AG10803 (cell line): ENCODE measurements around the genes P2RX3, OR5B3 and DTX4.

- RRBS: 96% methylated on average over 8 of the region's 12 CpGs
These were observed 5.4 kb upstream of the TNKS1BP1 start for GRCh38 chr11:57330071-57330715.

DNA sequence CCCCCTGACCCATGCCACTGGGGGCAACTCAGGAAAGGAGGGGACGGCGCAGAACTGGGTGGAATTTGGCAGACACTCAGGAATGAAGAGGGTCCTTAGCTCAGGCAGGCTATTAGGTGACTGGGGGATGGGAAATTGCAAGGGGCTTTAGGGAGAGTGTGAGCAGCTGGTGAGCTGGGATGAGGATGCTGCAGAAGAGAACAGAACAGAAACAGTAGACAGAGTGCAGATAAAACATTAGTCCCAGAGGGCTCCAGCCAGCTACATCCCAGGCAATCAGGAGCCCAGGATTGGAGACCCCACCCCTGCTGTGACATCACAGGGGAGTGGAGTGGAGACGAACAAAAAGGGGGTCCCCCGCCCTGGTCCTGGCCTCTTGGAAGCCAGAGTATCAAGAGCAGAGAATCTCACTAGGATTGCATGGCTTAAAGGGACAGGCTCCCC is at the start of gene P2RX3:
TSS of gene P2RX3 (plus strand) at position 371 of the 444 bp plus-strand sequence.
- RRBS: no CpG with 5 or more reads among the region's 4 CpGs

GRCh38 chr11:57438342-57439313 is 11.7 kb upstream of the SLC43A3 start:
- RRBS: no CpG with 5 or more reads among the region's 13 CpGs

DNA sequence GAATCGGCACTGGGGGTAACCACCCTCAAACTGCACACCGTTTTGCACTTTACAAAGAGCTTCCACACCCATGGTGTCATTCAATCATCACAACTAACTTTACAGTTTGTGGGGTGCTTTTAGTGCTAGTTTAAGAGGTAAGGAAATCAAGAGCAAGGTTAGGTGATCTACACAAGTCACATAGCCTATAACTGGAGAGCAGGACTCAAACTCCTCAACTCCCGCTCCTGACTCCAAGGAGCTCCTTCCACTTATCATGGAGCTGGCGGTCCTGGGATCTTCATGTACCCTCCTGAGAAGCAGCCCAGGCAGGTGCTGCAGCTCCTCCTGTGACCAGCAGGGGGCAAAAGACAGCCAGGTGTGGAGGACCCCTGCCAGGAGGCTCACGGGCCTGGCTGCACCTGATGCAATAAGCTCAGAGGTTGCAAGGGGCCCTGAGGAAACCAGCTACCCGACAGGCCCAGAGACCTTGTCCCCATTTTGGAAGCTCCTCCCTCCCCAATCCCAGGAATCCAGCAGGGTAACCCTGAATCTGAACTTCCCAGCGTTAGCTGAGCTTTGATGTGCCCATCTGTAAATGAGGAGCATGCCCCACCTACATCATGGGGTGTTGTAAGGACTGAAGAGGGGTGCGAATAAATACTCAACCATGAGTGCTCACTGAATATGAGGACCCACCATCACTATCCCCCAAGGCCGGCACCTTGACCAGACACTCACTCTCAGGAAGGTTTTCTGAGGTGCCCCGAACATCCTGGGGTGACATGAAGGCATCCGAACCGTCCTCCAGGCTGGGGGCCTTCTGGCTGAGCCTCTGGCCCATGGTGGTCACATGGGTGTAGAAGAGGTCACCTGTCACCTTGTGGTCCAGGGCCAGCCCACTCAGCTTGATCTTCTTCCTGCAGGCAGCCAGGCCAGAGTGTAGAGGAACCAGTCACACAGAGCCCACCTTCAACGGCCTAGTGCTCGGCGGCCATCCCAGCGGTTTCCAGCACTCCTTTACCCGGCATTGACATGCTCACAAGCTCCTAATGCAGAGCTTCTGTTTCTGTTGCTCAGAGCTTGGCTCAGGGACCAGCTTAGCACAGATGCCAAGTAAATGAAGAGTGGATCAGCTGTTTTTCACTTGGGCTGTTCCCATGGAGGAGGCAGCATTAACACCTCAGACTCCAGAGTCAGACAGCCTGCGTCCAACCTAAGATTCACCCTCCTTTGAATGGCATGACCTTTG is 21.8 kb downstream of the SLC43A1 start:
- RRBS: no CpG with 5 or more reads among the region's 18 CpGs

- RRBS: 72% methylated on average over 2 of the region's 7 CpGs
These were observed 3.7 kb downstream of the SMTNL1 start for GRCh38 chr11:57541034-57541582.

DNA sequence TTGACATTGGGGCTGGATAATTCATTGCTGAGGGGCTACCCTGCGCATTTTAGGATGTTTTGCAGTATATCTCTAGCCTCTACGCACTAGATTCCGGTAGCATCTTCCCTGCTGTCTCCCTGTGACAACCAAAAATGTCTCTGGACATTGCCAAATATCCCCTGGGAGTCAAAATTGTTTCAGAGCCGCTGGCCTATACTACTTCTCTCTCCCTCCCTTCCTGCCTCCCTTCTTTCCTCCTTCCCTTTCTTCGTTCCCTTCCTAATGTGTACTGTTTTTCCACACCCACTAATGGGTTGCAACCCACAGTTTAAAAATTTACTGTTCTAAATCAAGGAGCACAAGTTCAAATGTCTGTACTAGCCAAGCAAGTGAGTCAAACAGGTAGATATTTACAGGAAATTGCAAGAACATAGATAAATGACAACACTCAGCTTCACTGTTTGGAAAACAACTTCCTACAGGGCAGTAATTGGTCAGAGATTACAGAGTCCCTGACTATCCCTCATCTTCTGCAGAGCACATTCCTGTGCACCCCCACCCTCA is 1.7 kb downstream of the SERPING1 start:
- RRBS: no CpG with 5 or more reads among the region's 5 CpGs

DNA sequence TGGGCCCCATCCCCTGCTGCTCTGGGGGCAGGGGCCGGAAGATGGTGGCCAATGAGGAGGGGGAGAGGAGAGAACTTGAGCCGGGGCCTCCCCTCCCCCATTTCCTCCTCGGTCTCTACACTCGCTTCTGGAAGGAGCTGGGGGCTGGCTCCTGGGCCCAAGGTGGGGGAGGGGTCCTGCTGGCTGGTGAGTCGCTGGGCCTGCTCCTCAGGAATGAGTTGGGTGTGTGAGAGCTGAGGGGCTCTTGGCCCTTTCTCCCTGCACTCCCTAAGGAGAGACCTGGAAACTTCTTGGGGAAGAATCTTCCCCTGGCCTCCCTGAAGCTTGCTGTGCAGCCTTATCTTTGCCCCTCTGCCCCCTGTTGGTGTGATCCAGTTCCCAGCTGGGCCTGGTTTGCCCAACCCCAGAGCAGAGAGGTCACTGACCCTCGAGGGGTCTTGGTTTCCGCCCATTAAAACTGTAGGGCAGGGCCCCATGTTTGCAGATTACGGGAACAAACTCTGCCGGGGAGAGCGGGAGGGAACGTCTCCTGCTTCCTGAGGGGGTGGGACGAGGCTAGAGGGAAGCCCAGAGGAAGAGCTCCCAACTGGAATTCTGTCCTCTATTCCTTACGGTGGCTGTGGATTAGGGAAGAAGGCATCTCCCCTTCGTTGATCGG is 10.1 kb downstream of the YPEL4 start:
- RRBS: no CpG with 5 or more reads among the region's 15 CpGs

- RRBS: no CpG with 5 or more reads among the region's 8 CpGs
These were observed 428 bp downstream of the CLP1 start for GRCh38 chr11:57658019-57658361.

DNA sequence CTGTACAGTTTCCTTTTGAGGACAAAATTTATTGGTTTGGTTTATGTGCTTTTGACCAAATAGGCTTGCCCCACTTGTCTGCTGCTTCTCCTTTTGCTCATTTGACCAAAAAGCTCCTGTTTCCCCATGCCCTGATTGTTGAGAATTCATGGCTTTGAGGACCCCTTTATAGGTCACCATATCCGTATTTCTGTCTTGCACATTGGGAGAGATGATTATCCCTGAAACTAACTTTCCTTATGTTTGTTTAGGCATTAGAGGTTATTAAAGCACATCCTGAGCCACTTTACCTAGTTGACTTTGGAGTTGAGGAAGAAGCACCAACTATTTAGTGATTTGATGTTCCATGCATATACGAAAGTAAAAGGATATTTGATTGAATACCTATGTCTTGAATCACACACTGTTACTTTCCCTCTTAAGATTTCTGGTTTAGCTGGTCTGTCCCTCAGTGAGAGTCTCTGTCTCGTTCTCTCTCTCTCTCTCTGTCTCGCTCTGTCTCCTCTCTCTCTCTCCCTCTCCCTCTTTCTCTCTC is 10.8 kb downstream of the CTNND1 start:
- RRBS: no CpG with 5 or more reads among the region's 4 CpGs

DNA sequence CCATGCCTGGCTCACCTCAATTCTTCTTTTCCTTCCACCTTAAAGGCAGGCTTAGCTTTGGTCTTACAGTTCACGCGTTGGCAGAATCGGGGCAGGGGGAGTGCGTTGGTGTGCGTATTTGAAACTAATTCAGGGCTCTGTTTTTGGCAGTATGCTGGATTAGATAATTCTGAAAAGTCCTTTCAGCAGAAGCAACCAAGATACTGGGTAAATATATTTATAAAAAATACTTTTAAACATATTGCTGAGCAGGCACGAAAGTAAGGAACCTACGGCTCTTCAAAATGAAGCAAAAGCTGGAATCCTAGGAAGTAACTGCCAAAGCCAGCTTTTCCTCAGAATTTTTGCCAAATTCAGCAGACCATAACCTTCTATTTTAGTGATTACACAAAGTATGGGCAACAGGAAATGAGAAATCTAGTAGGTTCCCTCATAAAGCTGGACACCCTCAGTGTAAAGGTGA is 60.6 kb downstream of the CTNND1 start:
- RRBS: no CpG with 5 or more reads among the region's 7 CpGs

- RRBS: no CpG with 5 or more reads among the region's 1 CpG
These were observed 5.6 kb upstream of the OR10W1 start for GRCh38 chr11:58273595-58274035.

DNA sequence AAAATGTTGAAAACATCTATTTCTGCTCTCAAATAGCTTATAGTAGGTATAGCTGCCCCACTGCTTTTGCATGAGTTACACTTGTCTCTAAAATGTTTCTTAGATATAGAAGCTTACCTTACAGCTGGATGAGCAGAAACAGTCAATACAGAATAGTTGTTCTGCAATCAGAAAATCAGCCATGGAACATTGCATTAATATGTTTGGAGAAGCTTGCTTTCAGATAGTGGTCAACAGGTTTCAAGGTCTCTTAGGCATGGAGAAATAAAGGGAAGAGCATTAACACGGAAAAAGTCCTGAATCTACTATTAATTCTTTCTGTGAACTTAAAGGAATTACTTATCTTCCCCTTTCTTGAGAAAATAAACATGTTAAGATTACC is at the start of gene OR5B3:
TSS of gene OR5B3 (minus strand) at position 191 of the 382 bp plus-strand sequence.
- RRBS: no CpG with 5 or more reads among the region's 1 CpG

DNA sequence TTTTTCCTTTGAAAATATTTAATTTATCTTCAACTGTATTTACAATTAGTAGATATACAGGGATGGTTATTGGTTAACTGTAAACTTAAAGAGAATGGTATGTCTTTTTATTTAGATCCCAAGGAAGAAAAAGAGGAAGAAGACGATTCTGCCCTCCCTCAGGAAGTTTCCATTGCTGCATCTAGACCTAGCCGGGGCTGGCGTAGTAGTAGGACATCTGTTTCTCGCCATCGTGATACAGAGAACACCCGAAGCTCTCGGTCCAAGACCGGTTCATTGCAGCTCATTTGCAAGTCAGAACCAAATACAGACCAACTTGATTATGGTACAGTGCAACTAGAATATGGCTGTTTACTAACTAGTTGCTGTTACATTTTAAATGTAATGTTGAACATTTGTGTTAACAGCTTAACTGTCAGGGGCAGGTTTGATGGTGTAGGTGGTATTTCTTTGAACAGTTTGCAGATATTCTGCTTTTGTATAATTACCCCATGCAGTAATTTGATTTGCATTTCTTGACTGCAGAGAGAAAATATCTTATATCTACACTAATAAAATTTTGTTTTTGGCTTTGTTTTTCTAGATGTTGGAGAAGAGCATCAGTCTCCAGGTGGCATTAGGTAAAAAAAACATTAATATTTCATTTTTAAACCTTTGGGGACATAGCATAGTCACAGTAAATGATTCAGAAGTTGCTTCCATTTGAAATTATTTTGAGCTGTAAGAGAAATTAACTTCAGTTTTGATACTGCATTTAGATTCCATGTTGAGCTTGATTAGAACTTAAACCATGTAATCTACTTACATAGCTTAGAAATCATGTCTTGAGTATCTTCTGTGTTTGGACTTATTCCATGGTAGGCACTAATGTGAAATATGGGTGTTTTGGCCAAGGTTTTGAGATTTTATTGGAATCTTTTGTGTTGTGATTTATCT is 12.5 kb upstream of the CNTF start:
- RRBS: 93% methylated on average over 6 of the region's 8 CpGs

DNA sequence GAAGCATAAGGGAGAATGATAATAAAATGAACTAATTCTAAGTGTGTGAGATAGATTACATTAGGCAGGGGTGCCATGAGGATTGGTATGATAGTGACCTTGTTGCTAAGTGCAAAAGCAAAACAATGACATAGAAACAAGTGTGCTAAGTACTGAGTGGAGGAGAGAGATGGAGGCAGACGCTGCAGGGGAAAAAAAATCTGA is 229 bp upstream of the CNTF start:
- RRBS: no CpG with 5 or more reads among the region's 1 CpG

DNA sequence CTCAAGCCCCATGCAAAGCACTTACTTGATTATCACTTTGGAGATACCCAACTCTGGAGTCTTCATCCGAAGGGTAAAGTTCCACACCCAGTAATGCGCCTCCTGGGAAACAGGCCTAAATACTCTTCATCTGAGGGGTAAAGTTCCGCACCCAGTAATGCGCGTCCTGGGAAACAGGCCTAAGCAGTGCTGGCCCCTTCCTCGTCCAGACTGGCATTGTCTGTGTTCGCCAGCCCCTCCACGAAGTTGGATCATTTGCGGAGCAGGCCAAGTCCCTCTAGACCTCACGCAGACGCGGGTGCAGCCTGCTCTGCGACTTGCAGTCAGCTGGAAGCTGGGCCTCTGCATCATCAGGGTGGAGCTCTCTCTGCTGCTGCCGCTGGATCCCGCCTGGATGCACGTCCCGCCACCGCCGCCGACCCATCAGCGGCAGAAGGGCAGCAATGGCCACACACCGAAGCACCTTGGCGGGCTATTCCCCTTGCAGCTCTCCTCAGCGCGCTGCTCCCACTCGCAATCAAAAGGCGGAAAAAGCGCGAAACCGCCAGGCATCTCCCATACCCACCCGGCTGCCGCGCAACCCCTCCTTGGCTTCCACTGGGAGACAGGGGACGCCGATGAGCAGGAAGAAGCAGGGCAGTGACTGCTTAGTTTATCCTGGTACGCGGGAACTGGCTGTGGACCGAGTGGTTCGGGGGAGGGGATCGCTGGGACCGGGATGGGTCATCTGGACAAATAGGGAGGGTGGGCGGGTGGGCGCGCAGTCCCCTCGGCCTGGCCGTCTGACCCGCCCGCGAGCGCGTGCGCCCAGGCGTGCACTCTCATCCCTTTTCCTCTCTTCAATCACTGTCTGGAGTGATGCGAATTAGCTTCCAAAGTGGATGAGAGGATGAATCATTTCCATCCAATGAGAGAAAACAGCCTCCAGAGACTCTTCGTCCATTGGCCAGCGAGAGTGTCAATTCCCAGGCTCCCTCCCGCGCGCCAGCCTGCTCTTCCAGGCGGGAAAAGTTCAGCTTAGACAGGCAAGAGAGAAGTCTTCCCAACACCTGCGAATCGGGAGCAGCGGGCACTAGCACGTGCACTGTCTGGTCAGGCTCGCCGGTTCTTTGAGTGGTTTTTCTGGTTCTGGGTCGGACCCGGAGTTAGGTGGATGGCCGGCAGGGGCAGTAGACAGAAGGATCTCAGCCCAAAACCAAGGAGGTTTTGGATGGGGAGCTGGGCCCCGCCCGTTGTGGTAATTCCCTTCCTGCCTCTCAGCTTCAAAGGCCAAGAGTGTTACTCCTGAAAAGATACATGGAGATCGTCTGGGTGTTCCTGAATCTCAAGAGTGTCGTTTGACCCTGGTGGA is 33.8 kb upstream of the GLYATL1 start:
- RRBS: no CpG with 5 or more reads among the region's 73 CpGs

DNA sequence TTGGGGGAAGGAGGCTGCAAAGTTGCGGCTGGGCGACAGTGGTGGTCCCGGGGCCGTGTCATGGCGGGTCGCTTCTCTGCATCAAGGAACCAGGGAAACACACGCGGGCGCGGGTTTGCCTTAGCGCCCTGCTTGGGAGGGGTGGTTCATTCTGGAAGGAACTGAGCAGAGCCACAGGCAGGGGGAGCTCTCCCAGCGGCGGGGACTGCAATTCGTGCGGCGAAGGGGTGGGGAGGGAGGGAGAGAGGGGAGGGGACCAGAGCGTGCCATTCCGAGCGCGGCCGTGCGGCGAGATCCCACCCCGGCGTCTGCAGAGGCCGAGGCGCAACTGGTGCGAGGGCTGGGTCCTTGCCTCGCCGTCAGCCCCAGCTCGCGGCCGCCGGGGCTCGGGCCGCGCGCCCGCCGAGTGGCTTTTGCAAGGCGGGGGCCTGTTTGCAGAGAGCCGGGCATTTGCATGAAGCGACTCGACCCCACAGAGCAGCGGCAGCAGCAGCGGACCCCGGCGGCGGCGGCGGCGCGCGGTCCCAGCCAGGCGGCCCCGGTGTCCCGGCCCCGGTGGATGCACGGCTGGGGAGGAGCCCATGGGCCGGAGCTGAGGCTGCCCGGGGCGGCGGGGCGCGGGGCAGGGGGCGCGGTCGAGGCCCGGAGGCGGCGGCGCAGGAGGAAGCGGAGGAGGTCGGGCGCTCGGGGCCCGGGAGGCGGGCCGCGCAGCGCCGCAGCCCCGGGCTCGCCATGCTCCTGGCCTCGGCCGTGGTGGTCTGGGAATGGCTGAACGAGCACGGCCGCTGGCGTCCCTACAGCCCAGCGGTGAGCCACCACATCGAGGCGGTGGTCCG is at the start of gene DTX4:
TSS of gene DTX4 (plus strand) at position 269 of the 836 bp plus-strand sequence.
- RRBS: 2% methylated on average over 58 of the region's 94 CpGs

DNA sequence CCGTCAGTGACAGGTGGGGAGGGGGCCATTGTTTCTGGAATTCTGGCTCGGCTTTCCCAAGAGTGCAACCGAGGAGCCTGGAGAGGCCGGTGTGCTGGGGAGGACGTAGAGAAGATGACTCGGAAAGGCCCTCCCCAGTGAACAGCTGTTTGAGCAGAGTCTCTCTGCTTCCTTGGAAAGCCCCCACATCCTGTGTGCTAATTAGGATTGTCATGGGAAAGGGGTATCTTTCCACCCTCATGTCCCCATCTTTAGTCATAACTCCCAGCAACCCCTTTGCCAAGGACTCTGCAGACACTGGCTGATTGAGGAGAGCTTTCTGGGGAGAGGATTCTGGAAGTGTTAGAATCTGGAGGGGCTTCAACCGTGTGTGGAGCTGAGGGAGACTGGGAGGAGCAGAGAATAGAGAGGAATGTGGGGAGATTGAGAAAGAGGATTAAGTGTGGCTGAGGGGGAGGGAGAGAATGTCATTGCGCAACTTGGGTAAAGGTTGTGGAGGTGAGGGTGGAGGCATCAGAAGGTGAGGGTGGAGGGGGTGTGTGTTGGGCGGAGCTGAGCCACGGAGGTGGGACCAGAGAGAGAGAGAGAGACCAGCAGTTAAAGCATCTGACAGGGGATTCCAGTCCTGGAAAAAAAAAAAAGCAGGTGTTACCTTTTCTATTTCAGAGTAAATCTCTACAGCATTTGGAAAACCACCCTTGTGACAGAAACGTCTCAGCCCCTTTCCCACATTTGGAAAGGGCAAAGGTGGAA is 2.1 kb downstream of the DTX4 start:
- RRBS: 3% methylated on average over 3 of the region's 11 CpGs

DNA sequence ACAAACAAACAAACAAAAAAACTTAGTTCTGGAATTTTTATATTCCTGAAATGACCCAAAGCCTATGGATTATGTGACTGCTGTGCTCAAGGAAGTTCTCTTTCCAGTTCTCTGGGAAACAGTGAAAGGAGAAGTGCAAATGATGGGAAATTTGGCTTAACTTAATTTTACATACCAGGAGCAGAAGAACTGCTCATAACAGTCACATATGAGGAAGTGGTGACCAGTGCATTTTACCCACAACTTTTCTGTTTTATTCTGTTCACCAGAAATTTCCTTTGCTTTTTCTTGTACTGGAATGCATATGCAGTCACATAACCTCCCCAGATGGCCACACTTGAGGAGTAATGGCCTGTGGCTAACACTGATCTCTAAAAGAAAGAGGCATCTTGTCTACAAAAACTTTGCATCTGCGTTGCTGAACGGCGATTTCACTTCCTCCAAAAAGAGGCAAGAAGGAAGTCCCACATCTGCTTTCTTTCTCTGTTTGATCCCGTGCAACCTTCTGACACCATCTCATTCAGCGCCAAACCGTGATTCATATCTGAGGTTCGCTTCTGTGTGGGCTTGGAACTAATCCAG is 3.9 kb upstream of the MPEG1 start:
- RRBS: no CpG with 5 or more reads among the region's 7 CpGs

GRCh38 chr11:59254191-59254667 is 41.5 kb upstream of the MPEG1 start:
- RRBS: no CpG with 5 or more reads among the region's 1 CpG

DNA sequence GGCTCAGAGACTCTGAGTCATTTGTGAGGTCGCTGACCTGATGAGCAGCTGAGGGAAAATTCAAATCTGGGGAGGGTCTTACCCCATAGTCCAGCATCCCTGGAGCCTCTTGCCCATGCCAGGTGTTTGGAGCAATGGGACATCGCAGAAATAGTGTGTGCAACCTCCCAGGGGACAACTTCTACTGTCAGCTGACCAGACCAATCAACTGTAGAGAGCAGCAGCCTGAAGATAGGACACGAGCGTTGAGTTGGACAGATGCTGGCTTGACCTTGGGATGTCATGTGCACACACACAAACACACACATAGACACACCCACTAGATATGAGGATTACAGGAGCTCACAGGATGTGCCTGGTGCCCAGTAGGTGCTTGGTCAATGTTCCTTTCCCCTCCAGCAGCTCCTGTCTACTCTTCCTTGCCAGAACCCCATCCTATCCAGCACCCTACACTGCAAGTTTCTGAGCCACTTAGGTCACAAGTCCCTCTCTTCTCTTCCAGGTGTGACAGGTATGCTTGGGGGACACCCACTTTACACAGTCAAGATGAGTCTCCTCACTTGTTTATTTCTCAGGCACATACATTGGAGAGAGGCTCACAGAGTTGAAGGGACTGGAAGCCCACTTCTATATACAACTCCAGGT is 59.2 kb upstream of the MPEG1 start:
- RRBS: no CpG with 5 or more reads among the region's 4 CpGs